ENCODE results near the genes MCC, YTHDC2, TRIM36, TICAM2 and TMED7.

DNA sequence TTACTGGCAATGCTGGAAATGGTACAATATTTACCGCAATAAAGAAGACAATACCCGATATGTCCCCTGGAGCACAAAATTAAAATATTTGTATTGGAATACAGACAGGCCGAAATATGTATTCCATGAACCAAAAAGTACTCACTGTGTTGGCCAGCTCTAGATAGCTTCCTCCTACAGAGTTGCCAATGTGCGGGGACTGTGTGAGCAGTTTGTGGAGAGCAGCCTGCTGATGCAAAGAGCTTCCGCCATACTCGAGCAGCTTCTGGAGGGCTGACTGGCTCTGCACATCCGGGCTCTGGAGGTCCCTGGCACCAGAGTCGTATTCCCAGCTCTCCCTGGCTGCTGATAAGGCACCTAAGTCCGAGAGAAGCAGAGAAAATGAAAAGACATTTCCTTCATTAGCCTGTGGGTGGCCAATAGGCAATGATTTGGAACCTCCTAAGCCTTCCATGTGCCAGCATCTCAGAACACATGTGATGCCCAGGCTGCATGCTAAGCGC is 94.4 kb downstream of the TSSK1B start:
- RRBS: no CpG with 5 or more reads among the region's 10 CpGs

DNA sequence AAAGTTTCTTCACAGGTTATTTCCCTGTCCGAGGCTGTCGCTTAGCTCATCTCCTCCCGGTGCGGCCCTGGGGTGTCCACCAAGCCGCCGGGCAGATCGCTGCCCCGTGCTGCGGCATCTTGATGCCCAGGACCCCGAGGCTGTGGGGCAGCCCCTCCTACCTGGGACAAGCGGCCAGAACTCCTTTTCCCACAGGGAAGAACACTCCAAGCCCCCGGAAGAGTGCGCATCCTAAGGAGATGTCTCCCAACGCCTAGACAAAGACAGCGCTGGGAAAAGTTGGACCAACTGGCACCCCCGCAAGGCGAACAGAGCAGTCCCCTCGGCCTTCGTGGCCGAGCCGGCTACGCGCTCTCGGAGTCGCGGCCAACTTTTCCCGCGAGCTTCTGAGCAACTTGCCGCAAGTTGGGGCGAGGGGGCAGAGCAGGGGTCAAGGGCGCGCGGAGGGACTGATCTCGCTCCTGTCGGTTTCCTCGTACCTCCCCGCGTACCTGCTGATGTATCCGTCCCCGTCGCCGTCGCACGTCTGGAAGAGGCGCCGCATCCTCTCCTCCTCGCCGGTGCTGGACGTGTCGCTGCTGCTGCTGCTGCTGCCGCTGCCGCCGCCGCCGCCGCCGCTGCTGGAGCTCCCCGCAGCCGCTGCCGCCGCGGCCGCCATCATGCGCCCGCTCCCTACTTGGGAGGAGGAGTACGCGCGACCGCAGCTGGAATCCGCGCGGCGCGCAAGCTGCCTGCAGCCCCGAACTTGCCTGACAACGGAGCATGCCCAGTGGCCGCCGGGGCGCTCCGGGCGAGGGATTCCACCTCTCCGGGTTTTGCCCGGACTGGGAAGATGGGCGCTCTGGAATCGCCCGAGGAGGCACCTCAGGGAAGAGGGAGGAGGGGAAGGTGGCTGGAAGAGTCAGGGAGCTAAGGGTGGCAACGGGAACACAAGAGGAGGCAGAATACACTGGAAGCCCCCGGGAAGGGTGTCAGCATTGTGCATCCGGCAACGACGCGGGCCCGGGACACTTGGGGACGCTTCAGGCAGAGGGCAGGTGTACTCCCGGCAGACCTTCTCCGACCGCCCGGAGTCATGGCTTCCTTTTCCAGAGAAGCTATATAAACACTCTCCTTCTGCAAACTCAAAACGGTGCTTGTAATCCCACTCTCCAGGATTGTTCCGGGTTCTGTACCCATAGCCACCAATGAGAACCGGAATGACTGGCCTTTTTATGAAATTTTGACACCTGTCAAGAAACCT is at the start of gene MCC:
TSS of gene MCC (minus strand) at position 700 of the 1,243 bp plus-strand sequence.
- RRBS: 14% methylated on average over 18 of the region's 101 CpGs

DNA sequence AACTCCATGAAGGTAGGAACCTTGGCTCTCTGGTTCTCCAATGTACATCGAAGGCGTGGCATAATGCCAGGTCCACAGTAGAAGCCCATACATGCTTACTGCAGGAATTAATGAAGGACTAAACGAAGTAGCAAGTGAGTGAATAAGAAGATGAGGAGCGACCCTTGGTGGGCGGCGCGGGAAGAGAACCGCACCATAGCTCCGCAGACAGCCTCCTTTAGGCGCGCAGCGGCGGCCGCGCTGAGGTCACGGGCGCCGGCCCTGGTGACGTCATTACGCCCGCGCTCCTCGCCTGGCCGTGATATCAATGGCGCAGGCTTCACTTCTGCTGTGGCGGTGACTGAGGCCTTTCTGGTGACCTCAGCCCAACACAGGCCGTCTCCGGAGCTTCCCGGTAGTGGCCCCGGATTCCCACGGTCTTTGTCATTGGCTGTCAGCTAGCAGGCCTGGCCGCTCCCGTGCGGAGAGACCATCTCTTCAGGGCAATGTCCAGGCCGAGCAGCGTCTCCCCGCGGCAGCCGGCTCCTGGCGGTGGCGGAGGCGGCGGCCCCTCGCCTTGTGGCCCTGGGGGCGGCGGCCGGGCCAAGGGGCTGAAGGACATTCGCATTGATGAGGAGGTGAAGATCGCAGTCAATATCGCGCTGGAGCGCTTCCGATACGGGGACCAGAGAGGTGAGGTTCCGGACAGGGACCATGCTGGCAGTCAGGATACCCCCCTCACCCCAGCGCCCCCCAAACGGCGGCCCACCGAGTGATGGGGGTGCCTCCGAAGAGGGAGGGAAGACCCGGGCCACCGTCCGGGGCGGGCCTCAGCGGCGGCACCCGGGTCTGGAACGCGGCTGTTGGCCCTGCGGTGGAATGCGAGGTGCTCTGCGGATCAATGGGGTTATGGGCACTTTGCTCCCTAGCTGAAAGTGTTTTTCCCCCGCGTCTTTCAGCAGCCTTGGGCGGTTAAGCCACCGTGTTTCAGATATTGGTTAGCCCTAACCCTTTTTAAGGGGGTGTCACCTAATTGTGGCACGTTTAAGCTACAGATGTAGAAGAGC is at the start of gene YTHDC2:
TSS of gene YTHDC2 (plus strand) at position 284 of the 1,046 bp plus-strand sequence.
- RRBS: 1% methylated on average over 22 of the region's 77 CpGs

DNA sequence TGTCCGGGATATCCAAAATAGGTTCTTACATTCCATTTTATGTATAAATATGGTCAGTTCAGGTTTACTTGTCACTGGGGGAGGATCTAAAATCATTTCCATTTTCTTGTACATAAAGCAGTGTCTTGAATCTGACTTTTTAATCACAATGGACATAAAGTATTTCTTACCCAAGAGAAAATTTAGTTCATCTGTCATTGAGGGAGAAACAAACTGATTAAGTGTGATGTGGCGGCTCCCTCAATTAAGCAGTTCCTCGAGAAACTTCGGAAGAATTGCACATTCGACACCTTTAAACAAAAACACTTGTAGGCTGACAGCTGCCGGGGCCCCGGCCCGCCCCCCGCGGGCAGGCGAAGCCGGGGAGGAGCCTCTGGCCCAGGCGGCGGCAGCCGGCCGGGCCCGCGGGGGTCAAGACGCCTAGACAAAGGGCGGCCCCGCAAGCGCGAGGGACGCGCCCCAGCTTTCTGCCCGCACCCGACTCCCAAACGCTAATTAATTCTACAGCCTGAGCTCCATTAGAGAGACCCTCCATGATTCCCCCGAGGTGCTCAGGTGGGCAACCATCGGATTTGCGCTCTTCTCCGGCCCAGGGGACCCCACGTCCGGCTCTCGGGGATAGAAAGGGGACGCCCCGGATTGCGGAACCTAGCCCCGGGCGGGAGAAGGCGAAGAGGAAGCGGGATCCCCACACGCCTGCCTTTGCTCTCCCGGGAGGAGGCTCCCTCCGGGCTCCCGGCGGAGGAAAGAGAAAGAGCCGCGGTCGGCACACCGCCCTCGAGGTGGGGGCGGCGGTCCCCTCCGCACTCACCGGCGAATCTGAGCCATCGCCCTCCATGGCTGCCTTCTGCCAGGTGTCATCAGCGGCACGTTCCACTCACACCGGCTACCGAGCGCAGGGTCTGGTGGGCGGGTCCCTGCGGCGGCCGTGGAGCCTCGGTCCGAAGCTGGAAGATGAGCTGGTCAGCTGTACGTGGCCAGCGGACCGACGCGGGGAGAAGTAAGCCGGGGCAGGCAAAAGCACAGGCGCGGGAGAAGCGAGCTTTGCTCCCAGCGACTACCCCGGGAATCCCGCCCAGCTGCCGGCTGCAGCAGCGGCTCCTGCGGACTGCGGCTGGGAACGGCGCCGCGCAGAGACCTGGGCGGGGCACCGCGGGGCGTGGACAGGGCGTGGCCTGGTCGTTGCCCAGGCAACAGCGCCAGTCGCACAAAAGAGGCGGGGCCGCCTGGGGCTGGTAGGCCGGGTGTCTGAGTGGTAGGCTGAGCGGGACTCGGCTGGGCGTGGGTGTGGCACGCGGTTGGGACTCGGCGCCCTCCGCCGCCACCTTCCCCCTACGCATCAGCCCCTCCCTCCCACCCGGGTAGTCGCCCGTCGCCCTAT is at the start of gene TRIM36:
TSS of gene TRIM36 (minus strand) at position 1,112 of the 1,381 bp plus-strand sequence.
- RRBS: 1% methylated on average over 43 of the region's 114 CpGs

DNA sequence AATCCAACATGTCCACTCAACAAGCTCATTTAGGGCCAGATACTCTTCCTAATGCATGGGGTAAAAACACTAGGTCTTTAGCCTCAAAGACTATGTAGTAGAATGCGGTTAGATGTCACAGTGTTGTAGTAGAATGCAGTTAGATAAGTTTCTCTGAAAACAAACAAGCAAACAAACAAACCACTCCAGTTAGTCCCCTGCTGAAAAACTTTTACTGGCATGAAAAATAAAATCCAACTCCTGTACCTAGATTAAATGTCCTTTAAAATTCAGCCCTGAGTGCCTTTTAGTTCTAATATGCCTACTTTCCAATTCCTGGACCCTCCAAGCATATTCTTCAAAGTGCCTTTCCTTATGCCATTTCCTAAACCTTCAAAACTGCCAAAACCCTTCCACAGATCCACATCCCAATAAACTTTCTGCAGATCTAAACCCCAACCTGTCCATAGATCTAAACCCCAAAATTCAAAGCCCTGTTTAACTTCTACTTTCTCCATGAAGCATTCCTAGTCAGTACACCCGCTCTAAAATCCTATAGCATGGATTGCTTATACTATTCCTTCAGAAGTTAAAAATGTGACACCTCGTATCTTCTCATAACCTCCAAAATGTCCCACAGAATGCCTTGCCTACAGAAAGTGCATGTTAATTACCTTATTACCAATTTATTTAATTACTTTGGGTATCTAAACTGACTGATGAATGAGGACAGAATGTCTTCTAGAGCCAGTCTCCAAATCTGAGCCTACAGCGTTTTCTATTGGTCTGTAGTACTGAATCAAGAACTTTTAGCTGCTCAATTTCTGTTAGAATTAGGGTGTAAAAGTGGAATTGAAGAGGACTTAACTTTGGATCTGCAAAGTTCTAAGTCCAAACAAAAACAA is 5.9 kb downstream of the FEM1C start:
- RRBS: no CpG with 5 or more reads among the region's 4 CpGs

GRCh38 chr5:115544940-115545198 is 294 bp upstream of the FEM1C start:
- RRBS: no CpG with 5 or more reads among the region's 19 CpGs

GRCh38 chr5:115601559-115602630 is at the start of gene TICAM2:
Gene TICAM2 (minus strand): TSS chr5:115602479.
- RRBS: under 1% methylated on average over 21 of the region's 72 CpGs

DNA sequence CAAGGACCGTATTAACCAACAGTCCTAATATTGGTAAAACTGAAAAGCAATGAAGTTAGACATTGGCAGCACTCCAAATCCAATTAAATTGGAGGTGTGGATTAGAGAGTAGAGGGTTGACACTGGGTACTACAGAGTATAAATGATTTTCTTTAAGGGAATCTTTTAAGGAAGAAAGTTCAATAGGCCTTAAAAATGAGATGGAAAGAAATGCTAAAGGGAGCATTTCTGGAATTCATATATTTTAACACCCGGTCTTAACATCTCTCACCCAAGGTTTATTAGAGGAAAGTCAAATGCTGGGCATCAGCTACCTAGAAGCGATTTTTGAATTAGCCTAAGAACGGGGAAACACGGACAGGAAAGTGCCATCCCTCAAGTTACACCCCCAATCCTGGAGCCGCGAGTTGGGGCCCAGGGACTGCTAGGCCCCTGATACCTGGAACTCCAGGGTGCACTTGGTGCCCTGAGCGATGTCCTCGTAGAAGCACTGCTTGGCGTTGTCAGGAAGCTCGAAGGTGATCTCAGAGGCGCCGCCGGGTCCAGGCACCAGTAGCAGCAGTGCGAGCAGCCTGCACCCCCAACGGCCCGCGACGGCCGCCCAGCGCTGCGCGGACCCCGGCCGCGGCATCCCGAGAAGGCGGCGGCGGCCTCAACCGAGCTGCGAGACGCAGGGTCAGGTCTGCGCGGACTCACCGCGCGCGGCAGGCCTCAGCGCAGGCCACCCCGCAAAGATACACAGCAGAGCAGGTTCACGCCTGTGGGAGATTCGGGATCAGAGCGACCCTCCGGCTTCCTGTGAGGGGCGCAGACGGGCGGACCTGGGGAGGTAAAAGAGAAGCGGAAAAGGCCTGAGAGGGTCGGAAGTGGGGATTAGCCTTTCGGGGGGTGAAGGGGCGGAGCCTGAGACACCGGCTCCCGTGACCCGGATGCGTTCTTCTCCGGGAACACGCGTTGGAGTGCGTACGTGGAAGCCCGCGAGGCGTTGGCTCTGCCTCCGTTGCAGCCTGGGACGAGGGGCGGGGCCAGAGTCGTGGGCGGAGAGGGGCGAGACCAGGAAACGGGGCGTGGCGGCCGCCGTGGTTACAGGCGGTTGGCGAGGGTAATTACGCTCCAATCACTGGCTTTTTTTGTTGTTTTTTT is at the start of gene TMED7:
TSS of gene TMED7 (minus strand) at position 875 of the 1,143 bp plus-strand sequence.
- RRBS: 1% methylated on average over 17 of the region's 78 CpGs

DNA sequence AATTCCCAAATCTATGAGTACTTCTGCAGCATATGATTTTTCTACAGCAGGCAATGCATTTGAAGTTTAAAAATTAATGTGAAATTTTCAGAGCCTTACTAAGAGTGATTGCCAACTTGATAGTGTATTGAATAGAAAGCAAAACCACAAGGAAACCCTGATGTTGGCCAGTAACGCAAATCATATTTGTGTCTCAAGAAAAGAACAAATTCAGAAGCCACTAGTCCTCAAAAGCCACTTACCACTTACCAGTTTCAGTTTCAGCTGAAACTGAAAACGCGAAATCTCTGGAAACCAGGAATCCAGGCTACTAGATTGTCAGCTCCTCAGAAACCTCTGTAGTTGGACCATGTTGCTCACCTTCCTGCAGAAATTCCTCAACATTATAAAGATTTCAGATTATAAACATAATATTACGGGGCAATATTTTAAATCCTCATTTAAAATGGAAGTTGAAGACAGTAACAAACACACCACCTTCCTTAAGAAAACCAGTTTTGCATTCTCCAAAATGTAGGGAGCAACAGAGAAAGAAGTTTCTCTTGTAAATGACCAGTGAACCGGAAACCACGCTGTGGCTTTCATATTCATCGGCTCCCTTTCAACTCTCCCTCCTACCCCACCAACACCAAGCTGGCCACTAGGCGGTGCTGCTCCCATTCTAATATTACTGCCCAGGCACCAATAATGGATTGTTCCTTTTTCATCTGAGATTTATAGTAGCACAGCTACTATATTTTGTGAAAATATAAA is 8.6 kb upstream of the TMED7 start:
- RRBS: no CpG with 5 or more reads among the region's 8 CpGs

- RRBS: no CpG with 5 or more reads among the region's 3 CpGs
These were observed 83.8 kb upstream of the TMED7 start for GRCh38 chr5:115709550-115710104.

DNA sequence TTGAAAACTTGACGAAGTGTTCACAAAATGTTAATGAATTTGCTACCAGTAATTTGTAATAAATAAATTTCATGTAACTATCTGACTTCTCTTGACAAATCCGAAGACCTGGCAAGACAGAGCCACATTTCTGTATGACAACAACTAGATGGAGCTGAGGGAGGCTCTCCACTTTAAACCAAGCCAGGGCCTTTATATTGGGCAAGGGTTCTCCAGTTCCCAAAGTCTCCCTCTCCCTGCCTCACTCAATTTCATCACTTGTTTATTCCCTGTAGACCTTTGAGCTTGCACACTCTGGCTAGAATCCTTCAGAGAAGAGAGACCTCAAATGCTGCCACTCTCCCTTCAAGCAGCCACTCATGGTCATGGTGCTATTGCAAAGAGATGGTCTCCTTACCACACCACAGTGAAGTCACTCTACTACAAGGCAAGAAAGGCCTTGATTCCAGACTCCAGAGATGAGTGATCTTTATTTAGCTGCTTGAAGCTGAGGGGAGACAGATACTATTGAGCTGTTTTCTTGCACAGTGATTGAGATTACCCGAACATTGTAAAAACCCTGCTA is 81.4 kb downstream of the CDO1 start:
- RRBS: no CpG with 5 or more reads among the region's 3 CpGs

DNA sequence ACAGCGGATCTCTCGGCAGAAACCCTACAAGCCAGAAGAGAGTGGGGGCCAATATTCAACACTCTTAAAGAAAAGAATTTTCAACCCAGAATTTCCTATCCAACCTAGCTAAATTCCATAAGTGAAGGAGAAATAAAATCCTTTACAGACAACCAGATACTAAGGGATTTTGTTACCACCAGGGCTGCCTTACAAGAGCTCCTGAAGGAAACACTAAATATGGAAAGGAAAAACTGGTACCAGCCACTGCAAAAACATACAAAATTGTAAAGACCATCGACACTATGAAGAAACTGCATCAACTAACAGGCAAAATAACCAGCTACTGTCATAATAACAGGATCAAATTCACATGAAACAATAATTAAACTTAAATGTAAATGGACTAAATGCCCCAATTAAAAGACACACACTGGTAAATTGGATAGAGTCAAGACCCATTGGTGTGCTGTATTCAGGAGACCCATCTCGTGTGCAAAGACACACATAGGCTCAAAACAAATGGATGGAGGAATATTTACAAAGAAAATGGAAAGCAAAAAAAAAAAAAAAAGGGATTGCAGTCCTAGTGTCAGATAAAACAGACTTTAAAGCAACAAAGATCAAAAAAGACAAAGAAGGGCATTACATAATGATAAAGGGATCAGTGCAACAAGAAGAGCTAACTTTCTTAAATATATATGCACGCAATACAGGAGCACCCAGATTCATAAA is 83.0 kb downstream of the COMMD10 start:
- RRBS: no CpG with 5 or more reads among the region's 5 CpGs

GRCh38 chr5:116233157-116234015 is 148.6 kb downstream of the COMMD10 start:
- RRBS: no CpG with 5 or more reads among the region's 2 CpGs

DNA sequence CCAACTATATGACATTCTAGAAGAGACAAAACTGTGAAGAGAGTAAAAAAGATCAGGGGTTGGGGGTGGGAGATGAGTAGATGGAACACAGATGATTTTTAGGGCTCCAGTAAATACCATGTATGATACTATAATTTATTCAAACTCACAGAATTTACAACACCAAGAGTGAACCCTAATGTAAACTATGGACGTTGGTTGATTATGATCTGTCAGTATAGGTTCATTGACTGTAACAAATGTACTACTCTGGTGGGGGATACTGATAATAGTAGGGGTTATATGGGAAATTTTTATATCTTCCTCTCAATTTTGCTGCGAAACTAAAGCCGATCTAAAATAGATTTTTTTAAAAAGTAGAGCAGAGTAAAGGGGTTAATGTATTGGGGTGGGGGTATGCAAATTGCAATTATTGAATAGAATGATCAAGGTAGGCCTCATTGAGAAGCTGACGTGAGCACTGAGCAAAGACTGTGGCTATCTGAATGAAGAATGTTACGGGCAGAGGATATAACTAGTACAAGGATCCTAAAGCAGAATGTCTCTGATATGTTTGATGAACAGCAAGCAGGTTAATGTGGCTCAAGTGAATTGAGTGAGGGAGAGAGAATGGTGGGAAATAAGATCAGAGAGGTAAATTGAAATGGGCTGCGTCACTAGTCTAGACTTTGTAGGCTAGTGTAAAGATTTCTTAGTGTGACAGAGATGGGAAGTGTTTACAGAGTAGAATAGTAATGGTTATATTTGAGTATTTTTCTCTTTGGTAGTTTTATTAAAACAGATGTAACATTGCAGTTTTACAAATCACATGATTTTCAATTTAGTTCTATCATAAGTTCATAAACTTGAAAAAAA is 152.0 kb downstream of the COMMD10 start:
- RRBS: no CpG with 5 or more reads among the region's 6 CpGs

DNA sequence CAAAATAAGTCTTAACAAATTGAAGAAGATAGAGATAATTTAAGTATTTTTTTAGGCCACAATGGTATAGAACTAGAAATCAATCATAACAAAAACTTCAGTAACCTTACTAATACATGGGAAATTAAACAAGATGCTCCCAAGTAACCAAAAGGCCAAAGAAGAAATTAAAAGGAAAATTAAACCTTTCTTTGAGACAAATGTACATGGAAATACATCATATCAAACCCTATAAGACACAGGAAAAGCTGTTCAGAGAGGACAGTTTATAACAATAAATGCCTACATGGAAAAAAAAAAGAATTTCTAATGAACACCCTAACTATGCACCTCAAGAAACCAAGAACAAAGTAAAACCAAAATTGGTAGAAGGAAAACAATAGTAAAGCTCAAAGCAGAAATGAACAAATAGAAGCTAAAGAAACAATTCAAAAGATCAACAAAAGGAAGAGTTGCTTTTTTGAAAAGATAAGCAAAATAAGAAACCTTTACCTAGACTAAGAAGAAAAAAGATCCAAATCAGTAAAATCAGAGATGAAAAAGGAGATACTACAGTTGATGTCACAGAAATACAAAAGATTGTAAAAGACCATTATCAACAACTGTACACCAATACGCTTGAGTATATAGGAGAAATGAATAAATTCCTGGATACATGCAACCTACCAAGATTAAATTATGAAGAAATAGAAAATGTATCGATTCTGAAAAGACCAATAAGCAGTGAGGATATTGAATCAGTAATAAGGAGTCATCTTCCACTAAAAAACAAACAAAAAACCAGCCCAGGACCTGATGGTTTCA is 236.7 kb downstream of the SEMA6A start:
- RRBS: no CpG with 5 or more reads among the region's 2 CpGs

DNA sequence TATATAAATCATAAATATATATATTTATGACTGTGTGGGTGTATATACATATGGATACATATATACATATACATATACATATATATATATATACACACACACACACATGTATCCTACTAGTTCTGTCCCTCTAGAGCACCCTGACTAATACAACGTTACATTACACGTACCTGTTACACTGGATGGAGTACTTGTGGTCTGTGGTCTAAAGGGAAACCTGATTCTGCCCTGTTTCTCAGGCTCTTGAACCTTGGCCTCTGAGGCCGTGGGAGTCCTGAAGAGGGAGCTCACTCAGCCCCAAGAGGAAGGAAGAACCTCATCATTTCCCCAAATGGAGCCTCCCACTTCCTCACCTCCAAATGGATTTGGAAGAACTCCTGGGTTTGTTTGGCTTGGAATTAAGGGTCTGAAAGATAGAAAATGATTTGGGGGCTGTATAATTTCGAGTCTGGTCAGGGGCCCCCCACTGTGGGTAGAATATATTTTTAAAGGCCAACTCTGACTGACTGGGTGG is 200.3 kb downstream of the SEMA6A start:
- RRBS: no CpG with 5 or more reads among the region's 4 CpGs

GRCh38 chr5:116388717-116389241 is 185.8 kb downstream of the SEMA6A start:
- RRBS: no CpG with 5 or more reads among the region's 9 CpGs

GRCh38 chr5:116788935-116789320 is 214.3 kb upstream of the SEMA6A start:
- RRBS: no CpG with 5 or more reads among the region's 3 CpGs

- RRBS: no CpG with 5 or more reads among the region's 16 CpGs
These were observed 880.2 kb upstream of the SEMA6A start for GRCh38 chr5:117454747-117455350.